RPMI7951 (cell line): ENCODE measurements around the gene DDC.

GRCh38 chr7:50534748-50535298 is 30.4 kb downstream of the DDC start:
- RAMPAGE, long total RNA = no peak

DNA sequence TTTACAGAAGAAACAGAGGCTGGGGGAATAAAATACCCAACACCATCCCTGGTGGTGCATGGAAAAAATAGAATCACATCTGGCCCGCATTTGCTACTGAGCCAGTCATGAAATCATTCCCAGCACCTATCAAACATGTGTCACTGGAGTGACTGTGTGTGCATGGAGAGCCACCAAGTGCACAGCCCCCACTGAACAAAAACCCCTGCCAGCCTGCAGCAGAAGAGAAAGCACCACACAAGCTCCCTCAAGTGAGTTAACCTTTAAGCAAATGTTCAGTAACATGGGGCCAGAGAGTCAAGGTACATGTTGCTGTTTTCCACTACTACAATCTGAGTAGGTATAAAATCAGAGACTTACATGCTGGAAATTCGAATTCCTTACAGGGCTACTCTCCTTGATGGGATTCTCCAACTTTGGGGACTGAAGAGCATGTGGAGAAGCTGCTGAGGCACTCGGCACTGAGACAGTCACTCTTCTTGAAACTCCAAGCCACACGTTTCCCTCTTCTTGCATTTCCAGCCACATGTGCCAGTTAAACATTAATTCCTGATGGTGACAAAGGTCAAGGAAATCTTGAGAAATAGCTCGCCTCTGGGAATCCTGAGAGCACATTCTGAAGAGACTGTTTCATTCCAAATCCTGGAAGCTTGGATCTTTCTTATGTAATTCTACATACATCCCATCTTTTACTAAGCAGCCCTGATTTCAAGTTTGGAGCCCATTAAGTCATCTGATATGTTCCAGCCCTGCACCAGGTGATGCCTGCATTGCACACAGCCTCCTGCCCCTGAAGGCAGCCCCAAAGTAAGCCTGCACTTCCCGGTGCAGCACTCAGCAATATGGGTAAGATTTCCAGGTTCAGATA is at the start of gene DDC:
TSS of gene DDC (minus strand) at position 481 of the 868 bp plus-strand sequence.
- RAMPAGE, long total RNA = no peak

GRCh38 chr7:50673559-50674258 is 108.5 kb upstream of the DDC start:
- RAMPAGE, long total RNA = no peak

GRCh38 chr7:50674259-50674885 is 108.3 kb downstream of the GRB10 start:
- RAMPAGE, long total RNA = no peak

DNA sequence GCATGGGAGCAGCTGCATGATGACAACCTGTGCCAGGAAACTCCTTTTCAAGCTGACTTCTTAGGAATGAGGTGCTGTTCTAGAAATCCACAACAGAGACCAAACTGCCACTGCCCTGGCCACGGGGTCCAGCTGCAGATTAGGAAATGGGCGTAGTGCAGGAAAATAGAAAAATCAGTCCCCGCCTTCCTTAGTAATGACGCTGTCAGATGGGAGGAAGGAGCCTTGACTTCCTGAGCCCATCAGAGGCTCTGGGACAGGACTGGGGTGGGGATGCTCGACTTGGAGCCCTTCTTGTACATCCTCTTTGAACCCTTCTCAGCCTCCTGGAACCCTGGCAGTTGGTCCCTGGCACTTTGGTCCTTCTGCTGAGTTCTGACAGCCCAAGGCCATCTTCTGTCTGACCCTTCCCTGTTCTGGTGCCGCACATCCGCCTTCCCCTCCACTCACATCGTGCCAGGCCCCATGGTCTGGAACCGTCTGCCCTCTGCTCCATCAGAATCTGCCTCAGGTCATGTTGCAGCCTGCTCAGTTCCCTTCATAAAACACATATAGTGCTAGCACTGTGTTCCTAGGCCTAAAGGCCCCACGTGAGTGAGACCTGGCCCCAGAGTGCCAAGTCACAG is 228.0 kb upstream of the GRB10 start:
- RAMPAGE, long total RNA = no peak

- RAMPAGE, long total RNA = no peak
These were observed 235.3 kb downstream of the COBL start for GRCh38 chr7:51081342-51081680.

- RAMPAGE, long total RNA = no peak
These were observed 52.9 kb downstream of the COBL start for GRCh38 chr7:51263546-51264196.

DNA sequence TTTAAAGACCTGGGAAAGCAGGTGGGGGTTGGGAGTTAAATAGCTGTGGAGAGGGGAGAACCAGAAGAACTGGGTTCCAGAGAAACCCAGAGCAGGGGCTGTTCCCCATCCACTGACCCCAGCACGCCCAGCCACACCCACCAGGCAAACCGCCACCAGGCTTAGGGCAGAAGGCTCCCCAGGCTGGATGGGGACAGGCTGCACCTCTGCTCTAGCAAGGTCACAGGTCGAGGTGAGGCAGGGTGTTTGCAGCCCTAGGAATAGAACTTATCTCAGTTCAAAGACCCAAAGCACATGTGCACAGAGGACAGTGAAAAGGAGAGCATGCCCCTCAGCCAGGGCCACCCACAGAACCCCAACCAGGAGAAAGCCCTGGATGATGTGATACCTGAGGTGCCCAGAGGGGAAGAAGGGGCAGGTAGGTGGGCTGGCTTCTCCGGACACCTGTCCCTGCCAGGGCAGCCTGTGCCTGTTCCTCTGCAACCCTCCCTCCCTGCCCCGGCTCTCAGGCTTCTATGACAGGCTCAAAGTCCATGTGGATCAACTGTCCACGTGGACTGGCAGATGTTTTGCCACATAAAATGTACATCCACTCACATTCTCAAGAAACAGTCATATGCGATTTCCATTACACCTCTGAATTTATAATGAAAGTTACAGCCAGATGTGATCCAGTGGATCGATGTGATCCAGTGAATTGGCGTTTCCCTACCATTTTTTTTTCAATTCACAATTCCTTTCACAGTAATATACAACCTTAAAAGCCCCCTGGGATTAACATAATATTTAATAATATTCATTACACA is 51.2 kb downstream of the COBL start:
- RAMPAGE, long total RNA = no peak

- RAMPAGE, long total RNA = no peak
These were observed 1.9 kb downstream of the COBL start for GRCh38 chr7:51314729-51315063.

DNA sequence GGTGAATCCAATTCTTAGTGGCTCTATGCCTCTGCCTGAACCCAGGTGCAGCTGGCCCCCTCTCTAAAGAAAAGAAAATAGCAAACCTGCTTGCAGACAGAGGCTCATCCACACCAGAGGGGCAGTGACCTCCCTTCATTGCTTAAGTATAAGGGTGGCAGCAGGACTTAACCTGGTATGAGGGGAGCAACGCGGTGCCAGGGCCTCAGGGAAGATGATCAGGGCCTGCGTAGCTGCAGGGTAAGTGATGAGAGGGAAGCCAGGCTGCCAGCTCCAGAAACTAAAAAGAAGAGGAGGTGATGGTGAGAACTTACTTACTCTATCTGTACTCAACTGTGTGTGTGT is 10.9 kb upstream of the COBL start:
- RAMPAGE, long total RNA = no peak

DNA sequence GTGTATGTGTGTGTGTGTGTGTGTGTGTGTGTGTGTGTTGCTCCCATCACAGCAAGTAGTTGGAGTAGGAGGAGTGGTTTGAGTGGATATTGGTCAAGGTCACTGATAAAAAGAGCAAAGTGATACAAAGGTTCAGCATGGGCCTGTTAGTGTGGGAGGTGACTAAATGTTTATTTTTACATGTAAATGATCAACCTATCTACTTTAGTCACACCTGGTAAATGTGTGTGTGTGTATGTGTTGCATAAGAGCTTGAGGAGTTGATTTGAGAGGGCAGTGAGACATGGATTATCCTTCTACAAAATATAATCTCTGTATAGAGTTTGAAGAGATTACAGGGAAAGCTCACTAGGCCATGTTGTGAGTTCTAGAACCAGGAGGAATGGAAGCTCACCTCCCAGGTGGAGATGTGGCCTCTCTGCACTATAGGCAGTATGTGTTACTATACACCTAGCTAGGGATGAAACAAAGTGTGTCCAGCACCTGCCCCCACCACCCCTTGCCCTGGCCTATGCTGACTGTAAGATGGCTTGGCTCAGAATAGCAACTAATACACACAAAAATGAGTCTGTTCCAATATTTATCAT is 12.0 kb upstream of the COBL start:
- RAMPAGE, long total RNA = no peak

DNA sequence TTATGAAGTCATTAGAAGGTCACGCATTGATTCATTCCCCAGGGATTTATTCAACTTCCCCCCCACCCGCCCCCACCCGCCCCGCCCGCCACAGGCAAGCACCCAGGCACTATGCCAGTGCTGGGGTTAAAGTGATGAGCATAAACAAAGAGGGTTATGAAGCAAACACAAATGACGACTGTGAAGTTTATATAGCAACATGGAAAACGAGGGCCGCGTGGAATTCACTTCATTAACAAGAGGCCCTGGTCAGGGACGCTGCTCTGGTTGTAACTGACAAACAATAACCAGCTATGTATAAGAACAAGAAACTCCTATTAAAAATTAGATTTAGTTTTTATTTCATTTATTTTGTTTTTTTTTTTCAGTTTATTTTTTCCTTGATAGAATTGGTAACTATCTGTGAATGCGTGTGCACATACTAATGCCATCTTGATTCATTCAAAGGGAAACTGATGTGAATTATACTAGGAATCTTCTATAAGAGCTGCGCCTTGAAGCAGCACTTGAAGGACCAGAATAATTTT is 656.6 kb upstream of the COBL start:
- RAMPAGE, long total RNA = no peak

DNA sequence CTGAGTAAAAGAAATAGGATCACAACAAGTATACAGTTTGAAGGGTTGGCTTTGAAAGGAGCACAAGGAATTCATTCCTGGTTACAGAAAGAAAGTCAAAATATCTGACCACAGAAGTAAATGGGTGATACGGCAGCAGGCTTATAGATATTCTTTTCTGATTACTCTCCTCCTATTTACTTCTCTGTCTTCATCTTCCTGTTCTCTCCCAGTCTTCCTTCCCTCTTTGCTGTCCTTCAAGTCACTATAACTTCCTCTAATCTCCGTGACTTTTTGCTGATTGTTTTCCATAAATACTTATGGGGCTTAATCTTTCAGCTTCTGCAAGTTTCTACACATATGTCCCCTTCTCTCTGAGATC is 99.7 kb upstream of the POM121L12 start:
- RAMPAGE, long total RNA = no peak

- RAMPAGE, long total RNA = no peak
These were observed 99.2 kb upstream of the POM121L12 start for GRCh38 chr7:52936304-52936550.

DNA sequence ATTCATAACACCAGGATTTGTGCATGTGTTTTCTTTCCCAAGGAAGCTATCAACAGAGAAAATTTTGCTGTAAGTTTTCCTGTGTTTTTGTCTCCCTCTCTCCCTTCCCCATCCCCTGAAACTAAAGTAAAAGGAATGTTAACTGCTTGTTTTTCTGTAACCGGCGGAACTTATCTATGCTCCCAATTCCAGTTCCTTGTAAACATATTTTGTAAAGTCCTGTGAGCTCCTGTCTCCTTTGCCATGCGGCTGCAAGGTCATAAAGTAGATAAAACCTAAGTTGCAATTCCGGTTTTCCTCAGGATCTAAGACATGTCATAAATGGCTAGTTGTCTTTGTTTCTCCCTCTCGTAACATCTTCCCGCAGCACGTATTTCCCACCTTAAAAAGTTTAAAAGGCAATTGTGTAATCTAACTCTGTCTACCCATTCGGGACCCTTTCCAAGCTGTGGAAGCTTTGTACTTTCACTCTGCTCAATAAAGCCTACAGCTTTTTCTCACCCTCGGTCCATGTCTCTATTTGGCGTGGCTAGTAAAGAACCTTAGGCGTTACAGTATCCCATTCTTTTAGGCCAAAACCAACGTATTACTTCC is 78.9 kb upstream of the POM121L12 start:
- RAMPAGE, long total RNA = no peak

- RAMPAGE, long total RNA = no peak
These were observed 52.3 kb upstream of the SEC61G start for GRCh38 chr7:54811374-54811631.

- RAMPAGE, long total RNA = no peak
These were observed 1.2 kb upstream of the EGFR start for GRCh38 chr7:55017489-55018087.

- RAMPAGE, long total RNA = no peak
These were observed 46.9 kb downstream of the EGFR start for GRCh38 chr7:55065449-55066325.

DNA sequence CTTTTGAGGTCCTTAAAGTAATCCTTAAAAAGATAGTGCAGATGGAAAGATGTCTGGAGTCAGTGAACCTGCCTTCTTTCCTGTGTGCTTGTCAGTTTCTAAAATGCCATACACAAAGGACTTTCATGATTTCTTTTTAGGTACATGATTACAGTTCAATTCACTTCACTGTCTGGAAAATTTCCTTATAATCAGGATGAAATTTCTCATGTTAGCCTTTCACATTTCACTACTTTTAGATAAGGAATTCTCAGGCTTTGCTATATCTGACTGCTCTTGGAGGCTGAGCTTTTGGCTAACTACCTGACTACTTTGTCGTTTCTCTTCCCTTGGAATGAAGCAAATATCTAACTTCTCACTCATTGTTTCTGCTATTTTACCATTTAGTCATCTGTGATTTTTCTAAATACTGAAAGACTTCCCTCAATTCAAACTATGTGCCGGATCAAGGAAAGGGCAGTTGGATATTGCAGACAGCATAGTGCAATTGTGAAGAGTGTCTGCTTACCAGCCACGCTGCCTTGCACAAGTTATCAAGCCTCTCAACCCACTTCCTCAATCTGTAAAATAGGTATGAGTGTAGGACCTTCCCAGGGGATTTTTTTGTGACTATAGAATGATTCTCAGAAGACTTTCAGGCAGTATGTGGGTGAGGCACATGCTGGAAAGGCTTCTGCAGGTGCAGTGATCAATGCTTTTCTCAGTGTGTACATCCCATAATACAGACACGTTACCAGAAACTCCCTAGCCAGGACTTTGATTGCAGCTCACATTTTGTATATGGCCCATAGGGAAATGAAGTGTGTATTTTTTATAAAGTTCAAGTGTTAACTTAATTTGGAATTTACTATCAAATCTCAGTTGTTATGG is 54.2 kb downstream of the EGFR start:
- RAMPAGE, long total RNA = no peak

- RAMPAGE, long total RNA = no peak
These were observed 55.2 kb downstream of the EGFR start for GRCh38 chr7:55073796-55074578.